Metastatic Lung Carcinoma in the Adrenal Gland (tissue), 1 donor: ENCODE measurements around a stretch of chr1.

DNA sequence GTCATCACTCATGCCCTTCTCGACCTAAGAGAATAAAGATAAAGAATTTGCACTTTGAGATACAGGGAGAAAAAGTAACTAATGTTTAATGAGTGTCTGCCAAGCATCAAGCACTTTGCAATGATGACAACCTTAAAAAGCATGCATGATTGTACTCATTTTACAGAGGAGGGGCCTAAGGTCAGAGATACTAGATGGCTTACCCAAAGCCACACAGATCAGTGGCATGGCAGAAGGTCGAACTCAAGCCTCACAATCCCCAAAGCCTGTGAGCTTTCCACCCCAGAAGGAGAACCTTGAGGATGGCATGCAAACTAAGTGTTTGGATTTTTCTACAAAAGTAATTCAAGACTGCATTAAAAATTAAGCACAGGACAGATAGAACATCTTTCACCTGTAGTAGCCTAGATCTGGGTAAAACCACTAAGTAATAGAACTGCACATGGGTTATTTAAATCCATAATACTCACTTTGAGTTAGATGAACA lies 204.6 kb downstream of the PLPP3 start:
- PRO-cap, result no peak

GRCh38 chr1:56384124-56384941 lies 195.0 kb downstream of the PLPP3 start:
- PRO-cap, result no peak

- PRO-cap, result no peak
These were observed 164.6 kb downstream of the PLPP3 start for GRCh38 chr1:56414536-56415305.

DNA sequence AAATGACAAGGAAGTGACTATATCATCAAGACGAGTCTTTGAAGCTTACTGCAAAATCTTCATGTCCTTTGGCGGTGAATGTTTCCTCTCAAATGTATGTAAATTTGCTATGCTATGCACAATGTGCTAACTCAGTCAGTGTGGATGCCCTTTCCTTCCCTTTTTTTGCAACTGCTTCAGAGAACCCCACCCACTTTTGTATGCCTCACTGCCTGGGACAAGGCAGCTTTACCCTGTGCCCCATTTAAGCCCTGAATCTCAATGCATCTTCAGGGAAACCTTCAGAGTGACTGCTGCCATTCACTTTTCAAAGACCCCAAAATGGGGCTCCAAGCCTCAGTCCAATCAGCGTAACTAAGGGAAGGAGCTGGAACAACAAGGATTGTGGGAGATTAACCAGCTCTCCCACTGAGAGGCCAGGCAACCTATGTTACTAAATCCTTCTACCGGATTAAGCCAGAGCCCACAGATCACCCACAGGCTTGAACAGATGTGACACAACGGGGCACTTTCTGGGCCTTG lies 154.5 kb downstream of the PLPP3 start:
- PRO-cap, result no peak

DNA sequence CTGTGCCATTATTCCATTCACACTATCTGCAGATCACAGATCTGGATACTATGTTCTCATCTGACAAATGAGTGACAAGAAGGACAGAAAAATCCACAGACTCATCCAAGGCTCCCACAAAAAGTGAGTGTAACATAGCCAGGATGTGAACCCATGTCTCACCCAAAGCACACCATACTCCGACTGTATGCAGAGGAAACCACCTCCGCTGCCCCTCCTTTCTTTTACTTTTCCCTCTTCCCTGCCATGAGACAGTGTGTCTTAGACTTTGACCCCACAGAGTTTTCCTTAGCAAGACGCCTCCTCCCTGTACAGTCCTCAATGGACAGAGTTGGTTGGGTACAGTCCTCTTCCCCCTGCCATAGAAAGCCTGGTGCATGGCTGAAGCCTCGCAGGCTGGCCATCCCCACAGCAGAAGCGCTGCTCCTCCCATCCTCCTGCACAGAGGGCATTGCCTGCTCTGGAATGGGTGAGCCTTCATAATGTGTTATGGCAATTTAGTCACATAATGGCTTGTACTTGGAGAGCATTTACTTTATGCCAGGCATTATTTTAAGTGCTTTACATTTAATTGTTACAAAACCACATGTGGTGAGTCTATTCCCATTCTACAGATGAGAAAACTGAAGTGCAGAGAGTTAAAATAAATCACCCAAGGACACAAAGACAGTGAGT lies 127.9 kb downstream of the PLPP3 start:
- PRO-cap, result unidirectional peak, minus-strand start at position 185 of the sequence

- PRO-cap, result no peak
These were observed 83.9 kb downstream of the PLPP3 start for GRCh38 chr1:56495308-56496110.

- PRO-cap, result no peak
These were observed 70.9 kb downstream of the PLPP3 start for GRCh38 chr1:56508035-56509385.

GRCh38 chr1:56645985-56646265 lies 811 bp downstream of the PRKAA2 start:
- PRO-cap, result no peak

DNA sequence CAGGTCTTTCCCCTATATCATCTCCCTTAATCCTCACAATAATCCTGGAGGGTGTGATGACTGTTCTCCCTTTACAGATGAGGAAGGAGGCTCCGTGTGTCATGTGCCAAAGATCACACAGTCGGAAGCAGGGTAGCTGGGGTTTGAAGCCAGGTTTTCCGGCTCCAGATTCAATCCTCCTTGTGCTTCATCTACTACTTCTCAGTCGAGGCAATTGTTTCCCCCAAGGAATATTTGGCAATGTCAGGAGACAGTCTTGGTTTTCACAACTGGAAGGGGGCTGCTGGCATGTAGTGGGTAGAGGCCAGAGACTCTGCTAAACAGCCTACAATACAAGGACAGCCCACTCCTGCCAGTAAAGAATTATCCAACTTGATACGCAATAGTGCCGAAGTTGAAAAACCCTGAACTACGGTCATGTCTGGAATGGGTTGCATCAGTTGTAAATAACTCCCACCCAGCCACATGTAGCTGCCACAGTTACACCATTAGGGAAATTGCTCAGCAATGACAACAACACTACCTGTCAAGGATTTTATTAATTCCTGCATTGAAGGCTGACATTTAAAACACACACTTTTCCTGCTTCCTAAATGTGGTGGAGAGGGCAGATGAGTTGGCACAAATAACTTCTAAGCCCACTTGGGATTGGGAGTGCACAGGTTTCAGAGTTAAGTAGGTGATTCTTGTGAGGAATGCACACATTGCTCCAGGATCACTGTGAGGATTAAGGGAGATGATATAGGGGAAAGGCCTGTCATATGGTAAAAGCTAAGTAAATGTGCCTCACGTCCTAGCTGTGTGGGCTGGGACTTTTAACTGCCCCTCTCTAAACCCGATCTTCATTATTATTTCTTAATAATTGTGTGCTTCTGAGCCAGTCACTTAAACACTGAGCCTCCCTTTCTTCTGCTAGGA lies 54.3 kb downstream of the C8B start:
- PRO-cap, result no peak

DNA sequence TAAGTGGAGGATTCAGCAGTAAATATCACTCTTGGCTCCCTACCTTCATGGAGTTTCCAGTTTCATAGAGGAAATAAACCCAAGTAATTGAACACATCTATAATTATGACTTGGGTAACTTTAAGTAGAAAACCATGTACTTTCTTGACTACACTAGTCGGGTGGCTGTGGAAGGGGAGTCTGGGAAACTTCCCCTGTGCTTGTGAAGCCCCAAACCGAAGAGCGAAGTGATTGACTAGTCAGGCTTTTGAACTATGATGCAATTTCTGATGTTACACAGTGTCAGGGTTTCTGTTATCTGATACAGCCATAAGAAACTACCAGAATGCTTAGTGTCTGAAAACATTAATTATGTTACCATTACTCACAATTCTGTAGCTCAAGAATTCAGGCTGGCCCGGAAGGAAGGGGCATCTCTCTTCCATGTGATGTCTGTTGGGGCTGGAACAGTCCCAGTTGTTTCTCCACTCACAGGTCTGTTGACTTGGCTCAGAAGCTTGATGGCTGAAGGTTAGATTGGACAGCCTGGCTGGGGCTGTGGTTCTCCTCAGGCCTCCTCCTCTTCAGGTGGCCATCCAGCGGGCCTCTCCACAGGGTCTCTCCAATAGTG lies 8.1 kb upstream of the C8B start:
- PRO-cap, result no peak

GRCh38 chr1:57235730-57236259 lies 188.1 kb downstream of the DAB1 start:
- PRO-cap, result no peak

DNA sequence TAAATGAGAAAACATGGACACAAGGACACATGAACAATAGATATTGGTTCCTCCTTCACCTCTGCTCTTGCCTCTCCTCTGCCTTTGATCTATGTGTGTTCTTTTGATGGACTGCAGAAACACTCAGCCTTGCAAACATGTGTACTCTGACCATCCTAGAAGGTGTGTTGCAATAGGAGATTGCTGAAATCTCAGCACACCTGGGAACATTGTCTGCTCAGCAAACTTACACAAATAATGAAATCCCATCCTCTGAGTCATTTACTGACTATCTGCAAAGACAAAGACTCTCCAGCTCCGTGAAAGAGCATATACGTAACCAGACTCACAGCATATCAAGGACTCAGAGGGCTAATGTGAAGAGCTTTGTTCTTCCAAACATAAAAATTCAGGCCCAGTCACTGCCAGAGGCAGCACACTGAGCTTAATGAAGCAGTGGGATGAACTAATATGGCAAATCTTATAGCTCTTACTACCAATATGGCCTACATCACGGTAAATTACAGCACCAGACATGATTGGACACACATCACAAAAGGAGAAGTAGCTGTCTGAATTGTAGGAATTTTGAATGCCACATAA lies 143.6 kb downstream of the DAB1 start:
- PRO-cap, result no peak

GRCh38 chr1:57282871-57283192 lies 141.0 kb downstream of the DAB1 start:
- PRO-cap, result no peak

GRCh38 chr1:57343635-57343836 lies 80.3 kb downstream of the DAB1 start:
- PRO-cap, result unidirectional peak, plus-strand start at chr1:57343708

GRCh38 chr1:57599128-57599819 lies 175.4 kb upstream of the DAB1 start:
- PRO-cap, result no peak

DNA sequence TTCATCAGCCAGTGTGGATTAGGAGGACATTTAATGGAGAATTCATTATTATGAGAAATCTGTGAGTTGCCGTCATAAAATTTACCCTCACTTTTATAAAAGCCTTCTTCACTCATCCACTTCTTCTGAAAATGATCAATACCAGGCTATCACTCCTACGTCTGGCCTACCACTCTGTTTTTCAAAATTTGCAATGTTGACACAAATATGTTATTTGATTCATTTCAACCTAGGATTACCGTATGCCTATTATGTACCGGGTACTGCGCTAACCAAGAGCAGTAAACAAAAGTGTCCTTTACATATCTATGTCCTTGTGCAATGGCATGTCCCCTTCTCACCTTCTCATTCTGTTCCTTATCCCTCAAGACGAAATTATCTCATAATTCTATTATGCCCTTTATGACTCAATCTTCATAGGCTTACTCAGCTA lies 392.8 kb upstream of the DAB1 start:
- PRO-cap, result no peak

DNA sequence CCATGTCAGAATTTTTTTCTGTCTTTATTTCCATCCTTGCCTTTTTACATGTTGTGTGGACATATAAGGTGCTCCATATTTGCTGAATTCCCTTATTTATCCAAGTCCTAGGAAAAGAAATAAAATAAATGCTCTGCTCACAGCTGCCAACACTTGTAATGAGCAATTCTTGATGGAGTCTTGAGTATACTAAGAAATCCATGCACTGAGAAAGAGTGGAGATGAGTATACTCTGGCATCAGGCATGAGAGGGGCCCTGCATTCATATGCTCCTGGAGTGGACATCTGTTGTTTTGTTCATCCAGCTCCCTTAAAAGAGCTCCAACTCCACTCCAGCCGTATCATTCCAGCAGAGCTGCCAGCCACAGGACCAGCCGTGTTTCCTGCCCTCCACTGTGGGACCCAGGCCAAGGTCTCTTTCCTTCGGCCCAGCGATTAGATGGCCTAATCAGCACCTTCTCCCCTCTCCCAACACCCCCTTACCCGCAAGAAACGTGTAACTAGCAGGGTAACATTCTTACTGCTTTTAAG lies 144.6 kb downstream of the OMA1 start:
- PRO-cap, result no peak

- PRO-cap, result no peak
These were observed 15.5 kb upstream of the TACSTD2 start for GRCh38 chr1:58592521-58593079.

- PRO-cap, result bidirectional peak, plus-strand start at chr1:58784384, minus-strand start at chr1:58784043; bidirectional peak, plus-strand start at chr1:58784789, minus-strand start at chr1:58784606
These were observed 508 bp upstream of the JUN start for GRCh38 chr1:58784128-58784981.

DNA sequence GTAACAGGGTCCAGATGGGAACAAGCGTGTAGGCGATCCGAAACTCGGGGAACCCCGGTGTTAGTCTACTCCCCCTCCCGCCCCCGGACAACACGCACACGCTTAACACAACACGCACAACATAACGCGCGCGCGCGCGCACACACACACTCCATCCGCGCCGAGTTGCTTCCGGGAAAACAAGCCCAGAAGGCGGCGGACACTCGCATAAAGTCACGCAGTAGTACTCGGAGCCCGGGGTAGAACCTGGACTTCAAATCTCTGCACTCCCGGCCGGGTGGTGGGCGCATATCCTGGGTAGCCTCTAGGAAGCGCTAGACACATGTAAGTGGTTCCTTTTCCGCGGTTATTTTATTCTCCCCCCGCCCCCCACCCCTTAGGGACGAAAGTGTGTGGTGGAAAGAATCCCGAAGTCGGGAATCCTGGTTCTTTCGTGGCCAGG lies 1.2 kb upstream of the JUN start:
- PRO-cap, result bidirectional peak, plus-strand start at position 182 of the sequence, minus-strand start at position 67 of the sequence; bidirectional peak, plus-strand start at position 426 of the sequence, minus-strand start at position 263 of the sequence